ENCODE measurements around a stretch of chr22.

DNA sequence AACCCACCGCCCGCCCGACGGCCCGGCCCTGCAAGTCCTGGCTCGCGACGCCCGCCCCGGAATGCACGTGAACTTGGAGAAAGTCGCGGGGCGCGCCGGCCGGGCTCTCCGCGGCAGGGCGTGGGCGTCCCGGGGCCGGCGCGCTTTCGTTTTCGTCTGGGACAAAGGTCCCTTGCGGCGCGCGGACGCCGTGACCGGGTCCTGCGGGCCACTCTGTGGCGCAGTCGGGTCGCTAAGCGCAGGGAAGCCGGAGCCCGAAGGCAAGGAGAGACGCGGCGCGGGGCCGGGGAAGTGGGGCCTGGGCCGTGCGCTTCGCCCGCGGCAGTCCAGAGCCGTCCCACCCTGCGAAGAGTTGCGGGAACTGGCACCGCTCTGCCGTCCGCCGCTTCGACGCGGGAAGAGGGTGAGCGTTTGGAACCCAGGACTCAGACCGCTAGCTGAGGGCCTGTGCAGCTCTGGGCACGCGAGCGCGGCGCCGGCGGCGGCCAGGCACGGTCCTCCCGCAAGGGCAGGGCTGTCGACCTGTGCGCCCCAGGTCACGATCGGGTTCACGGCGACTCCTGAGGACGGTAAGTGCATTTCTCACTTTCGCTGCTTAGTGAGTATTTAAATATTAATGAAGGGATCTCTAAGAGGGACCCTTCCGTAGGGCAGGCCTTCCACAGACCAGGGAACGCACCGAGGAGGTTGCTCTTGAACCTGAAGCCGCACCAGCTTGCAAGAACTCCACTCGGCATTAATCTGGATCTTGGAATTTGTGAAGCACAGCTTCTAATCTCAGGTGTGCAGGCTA, 78.0 kb upstream of the PPARA start:
- PRO-cap, 6 experiments: peak in 6 of 6 experiments; most common plus-strand start position 223 of the sequence (in 4); most common minus-strand start position 63 of the sequence (in 5)
- RAMPAGE, long total RNA, 2 experiments: no peak in any of the 2 experiments
- RRBS: 2% methylated on average over 33 of the region's 86 CpGs

DNA sequence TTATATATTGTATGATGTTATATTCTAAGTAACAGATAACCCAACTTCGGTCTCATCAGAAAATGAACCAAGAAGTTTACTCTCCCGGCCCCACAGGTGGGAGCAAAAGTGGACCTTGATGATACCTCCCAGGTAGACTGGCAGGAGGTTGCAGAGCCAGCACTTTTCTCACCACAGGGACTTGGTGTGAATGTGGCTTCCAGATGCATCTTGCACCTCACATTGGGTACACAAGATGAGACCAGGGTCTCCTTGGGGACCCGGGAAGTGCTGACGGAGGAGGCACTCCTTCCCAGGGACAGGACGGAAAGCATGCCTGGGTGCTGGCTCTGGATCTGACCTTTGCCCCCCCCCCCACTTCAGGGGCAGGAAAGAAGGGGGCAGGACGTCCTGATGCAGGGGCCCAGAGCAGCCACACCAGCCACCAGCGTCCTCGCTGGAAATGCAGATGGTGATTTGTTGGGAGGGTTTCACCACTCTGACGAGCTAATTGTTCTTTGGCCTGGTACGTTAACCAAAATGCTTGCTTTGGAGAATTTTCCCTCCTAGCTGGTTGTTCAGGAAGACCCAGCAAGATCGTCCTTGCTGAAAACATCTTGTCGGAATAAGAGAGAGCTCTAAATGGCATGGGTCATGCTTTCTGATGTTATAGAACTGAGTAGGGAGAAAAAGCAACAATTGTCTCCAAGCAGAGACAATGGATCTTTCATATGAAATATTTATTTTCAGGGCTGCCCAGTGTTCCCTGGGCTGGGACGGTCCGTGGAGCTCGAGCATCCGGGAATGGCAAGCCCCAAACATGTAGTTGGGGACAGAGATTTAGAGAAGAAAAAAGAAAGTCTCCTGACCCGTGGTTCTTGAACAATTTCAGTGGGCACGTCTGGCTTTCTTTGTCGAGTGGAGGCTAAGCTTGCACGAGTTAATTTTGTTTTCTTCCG, 74.4 kb upstream of the PPARA start:
- PRO-cap, 6 experiments: no peak in any of the 6 experiments
- RAMPAGE, long total RNA, 2 experiments: no peak in any of the 2 experiments
- RRBS: no CpG with 5 or more reads among the region's 21 CpGs

- PRO-cap, 6 experiments: peak in 6 of 6 experiments; most common plus-strand start chr22:46078976 (in 4); most common minus-strand start chr22:46078811 (in 2)
- RAMPAGE, long total RNA, 2 experiments: no peak in any of the 2 experiments
- RRBS: 5% methylated on average over 13 of the region's 38 CpGs
Observed at GRCh38 chr22:46078512-46079469, 71.5 kb upstream of the PPARA start.

DNA sequence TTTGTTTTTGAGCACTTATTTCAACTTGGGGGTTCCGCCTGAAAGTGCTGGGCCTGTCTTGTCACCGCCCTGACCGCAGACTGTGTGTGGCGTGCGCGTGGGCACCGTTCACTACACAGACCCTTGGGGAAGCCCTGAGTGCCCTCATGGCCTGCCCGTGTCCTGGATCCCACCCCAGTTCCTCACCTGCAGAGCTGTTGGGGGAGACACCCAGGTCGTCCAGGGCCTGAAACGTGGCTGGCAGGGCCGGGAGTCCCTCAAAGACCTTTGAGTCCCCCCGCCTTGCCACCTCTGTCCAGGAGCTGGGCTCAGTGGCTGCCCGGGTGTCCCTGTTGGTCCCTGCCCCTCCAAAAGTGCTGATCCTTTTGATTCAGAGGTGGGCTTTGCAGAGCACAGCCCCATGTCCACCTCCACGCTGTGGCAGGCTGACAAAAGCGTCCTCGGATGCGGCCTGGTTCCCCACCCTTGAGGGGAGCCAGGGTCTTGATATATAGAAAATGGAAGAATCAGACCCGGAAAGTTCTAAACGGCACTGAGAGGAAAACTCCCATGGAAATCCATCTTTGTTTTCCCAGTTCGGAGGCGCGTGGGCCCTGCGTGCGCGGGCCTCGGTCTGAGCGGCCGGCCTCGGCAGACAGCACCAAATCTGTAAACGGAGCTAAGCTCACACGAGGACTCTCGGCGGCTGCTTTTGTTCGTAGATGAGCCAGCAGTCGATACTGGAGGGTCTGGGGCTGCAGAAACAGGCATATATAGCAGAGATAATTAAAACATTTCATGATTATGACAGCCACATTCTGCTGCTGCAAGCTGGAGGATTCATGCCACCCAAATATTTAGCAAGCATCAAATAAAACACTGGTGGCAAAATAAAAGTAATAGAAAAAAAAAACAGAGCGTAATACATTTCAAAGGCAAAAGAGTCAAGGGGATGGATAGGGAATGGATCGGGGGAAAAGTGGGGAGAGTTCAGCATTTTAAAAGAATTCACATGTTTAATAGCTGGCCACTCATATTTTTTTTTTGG, 68.6 kb upstream of the PPARA start:
- PRO-cap, 6 experiments: peak in 1 of 6 experiments; most common minus-strand start position 82 of the sequence (in 1)
- RAMPAGE, long total RNA, 2 experiments: no peak in any of the 2 experiments
- RRBS: 7% methylated on average over 5 of the region's 37 CpGs

DNA sequence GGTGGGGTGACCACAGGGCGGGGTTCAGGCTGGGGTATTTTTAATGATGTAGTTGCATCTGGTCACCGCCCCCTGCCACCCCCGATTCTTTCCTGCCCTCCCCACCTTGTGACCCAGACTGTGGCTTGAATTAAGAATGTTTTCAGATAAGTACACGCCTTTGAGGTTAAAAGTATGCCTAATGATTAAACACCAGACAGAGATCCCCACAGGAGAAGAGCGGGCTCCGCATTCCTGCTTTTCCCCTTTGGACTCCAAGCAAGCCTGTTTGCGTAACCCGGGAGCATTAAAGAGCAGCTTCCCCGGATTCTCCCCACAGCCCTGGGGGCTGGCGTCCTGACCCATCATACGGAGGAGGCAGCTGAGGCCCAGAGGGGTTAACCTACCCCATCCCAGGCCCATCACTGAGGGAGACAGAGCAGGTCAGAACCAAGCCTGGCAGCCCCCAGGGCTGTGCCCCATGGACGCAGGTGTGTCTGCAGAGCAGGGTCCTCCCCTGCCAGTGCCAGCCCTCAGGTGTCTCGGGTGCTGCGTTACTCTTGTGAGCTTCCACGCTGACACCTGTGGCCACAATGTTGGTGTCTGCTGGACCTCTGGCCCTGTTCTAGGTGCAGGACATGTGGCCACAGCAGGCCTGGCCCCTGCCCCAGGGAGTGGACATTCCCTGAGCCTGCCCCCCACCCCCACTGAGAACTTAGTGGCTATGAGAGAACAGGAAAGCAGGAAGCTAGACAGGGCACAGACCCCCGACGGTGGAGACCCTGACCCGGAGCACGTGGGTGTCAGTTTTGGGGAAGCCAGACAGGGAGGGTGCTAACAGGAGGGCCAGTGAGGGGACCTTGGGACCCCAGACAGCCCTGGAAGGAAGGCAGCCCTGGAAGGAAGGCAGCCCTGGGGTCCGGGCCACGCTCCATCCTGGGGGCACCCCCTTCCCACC, 44.2 kb upstream of the PPARA start:
- PRO-cap, 6 experiments: peak in 3 of 6 experiments; most common plus-strand start position 199 of the sequence (in 2); most common minus-strand start position 115 of the sequence (in 1)
- RAMPAGE, long total RNA, 2 experiments: no peak in any of the 2 experiments
- RRBS: 42% methylated on average over 4 of the region's 21 CpGs

- PRO-cap, 6 experiments: peak in 2 of 6 experiments; most common plus-strand start chr22:46129576 (in 1); most common minus-strand start chr22:46129476 (in 1)
- RAMPAGE, long total RNA, 2 experiments: no peak in any of the 2 experiments
- RRBS: no CpG with 5 or more reads among the region's 38 CpGs
Observed at GRCh38 chr22:46129135-46130288, 20.8 kb upstream of the PPARA start.

DNA sequence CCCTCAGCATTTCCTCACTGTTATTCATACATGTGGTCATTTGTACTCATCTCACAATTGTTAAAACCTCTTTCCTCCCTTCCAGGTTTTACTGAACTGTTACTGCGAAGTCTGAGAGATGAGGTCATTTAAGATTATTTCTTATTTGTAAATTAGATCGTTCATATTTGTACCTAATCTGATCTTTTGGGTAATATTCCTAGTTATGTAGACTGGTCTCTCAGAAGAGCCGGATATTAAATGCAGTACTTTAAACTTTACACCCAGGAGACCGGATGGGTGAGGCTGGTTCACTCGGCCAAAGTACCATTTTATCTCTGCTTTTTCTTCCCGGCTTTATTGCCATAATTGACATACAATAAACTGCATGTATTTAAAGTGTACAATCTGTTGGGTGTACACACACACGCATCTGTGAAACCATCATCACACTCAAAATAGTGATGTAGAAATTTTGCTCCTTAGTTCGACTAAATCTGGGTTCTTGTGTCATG, 47.0 kb downstream of the CDPF1 start:
- PRO-cap, 6 experiments: no peak in any of the 6 experiments
- RAMPAGE, long total RNA, 2 experiments: no peak in any of the 2 experiments
- RRBS: 89% methylated on average over 3 of the region's 8 CpGs

DNA sequence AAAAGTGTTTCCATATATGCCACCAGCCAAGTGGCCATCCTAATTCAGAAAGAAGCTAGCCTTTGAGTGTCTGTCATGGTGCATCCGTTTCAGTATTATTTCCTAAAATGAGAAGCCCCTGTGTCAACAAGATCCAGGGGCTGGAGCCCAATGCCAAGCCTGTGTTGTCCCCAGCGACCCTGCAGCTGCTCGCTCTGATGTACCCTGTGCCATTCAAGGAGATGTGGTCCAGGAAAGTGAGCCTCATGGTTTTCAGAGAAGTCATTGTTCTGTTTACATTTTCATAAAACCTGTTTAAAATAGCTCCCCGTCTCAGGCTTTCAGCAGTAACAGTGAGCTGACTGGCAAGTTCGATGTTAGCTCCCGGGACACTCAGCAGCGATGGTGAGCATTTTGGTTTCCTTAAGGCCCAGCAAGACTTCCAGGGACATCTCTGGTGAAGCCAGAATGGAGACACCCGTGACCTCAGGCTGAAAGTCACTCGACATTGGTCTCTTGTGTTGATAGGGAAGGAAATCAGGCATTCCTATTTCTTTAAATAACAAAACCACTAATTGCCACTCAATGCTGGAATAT, 12.3 kb downstream of the CDPF1 start:
- PRO-cap, 6 experiments: no peak in any of the 6 experiments
- RAMPAGE, long total RNA, 2 experiments: no peak in any of the 2 experiments
- RRBS: no CpG with 5 or more reads among the region's 9 CpGs

GRCh38 chr22:46366754-46367367, 31.3 kb downstream of the TRMU start:
- PRO-cap, 6 experiments: no peak in any of the 6 experiments
- RAMPAGE, long total RNA, 2 experiments: no peak in any of the 2 experiments
- RRBS: 31% methylated on average over 10 of the region's 34 CpGs

DNA sequence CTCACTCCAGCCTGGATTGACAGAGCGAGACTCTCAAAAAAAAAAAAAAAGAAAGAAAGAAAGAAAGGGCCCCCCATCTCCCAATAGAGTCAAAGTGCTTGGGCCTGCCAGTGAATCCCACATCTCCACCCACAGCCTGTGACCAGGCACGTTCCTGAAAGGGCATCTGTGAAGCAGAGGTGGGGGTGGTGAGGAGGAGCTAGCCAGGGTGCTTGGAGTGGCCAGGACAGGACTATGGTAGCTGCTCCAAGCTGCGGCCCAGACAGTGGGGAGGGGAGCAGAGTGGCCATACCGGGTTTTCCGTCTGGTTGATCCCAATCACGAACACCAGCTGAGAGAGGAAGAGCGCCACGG, 41.2 kb downstream of the TRMU start:
- PRO-cap, 6 experiments: no peak in any of the 6 experiments
- RAMPAGE, long total RNA, 2 experiments: no peak in any of the 2 experiments
- RRBS: no CpG with 5 or more reads among the region's 8 CpGs

DNA sequence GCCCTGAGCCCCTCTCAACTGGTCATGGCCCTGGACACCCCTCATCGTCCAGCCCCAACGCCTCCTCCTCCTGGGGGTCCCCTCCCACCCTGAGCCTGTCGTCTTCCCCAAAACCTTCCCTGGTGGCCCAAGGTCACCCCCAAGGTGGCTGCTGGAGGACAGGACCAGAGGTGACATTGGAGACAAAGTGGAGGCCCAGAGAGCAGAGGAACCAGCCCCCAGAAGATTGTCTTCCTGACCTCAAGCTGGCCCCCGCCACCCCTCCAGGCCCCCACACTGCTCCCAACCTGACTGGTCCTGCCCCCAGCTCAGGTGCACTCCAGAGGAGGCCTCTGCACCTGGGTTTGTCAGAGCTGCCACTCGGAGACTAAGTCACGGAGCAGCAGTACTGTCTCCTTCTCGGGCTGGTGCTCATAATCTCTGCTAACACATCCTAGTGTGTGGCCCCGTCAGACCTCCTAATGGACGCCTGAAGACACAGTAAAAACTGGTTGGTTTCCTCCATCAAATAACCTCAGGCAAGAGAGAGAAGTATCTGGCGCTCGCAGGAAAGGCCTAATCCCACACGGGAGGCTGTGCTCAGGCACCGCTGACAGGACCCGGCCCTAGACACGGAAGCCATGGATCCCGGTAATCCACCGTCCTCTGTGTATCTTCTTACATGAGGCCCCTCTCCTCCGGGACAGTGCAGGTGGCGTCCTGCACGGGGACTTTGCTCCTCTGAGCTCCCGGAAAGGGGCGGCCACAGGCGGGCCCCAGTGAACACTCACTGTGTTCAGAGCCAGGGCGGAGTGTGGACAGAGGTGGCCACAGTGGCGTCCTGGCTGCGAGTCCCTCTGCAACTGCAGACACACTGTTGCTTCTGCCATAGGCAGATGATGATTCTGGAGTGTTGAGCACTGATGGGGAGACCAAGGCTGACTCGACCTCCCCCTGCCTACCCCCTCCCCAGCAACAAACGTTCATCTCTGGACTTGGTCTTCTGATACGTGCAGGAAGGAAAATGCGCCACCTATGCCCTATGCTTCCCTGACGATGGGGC, 95.3 kb downstream of the TRMU start:
- PRO-cap, 6 experiments: no peak in any of the 6 experiments
- RAMPAGE, long total RNA, 2 experiments: no peak in any of the 2 experiments
- RRBS: 88% methylated on average over 6 of the region's 31 CpGs

DNA sequence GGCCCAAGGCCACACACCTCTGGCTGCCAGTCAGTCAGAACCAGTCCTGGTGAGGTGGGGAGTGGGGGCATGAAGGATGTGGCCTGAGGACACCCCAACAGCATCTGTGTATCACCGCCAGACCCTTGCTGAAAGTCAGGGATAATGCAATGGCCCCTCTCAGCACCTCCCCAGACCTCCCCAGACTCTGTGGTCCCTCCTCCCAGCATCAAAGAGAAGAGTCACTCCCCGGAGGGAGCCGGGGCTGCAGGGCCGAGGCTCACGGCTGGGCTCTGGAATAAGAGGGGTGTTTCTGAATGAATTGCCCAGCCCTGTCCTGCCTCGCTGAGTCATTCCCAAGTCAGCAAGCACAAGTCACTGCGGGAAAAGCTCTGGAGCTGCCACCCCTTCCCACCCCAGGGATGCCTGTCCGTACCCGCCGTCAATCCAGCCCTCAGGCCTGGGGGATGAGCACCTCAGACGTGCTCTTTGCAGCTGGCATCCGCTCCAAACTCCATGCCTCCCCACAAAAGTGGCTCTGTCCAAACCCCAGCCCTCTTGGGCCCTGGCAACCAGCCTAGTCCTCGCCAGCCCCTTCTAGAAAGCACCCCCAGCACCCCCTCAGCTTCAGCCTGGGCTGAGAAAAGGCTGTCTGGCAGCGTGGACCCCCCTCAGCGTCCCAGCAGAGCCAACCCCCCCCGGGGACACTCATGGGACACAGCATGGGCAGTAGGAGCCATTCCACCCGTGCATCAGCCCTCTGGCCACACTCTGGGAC, 22.8 kb downstream of the CELSR1 start:
- PRO-cap, 6 experiments: no peak in any of the 6 experiments
- RAMPAGE, long total RNA, 2 experiments: no peak in any of the 2 experiments
- RRBS: no CpG with 5 or more reads among the region's 17 CpGs

DNA sequence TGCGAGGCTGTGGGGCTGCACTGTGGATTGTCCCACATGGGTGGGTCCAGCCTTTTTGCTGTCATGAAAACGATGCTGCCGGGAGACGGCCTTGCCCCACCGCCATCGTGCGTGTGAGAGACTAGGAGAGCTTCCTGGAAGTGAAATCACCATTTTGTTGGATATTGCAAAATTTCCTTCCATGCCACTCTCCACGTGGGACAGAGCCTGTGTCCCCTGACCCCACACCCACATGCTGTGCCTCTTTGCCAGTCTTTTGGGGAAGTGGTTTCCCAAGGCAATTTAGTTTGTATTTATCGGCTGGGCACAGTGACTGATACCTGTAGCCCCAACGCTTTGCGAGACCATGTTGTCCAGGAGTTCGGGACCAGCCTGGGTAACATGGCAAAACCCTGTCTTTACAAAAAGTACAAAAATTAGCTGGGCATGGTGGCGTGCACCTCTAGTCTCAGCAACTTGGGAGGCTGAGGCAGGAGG, 18.1 kb upstream of the GRAMD4 start:
- PRO-cap, 6 experiments: peak in 2 of 6 experiments; most common minus-strand start position 115 of the sequence (in 2)
- RAMPAGE, long total RNA, 2 experiments: no peak in any of the 2 experiments
- RRBS: no CpG with 5 or more reads among the region's 13 CpGs

- PRO-cap, 6 experiments: peak in 3 of 6 experiments; most common plus-strand start chr22:46604510 (in 1); most common minus-strand start chr22:46604506 (in 3)
- RAMPAGE, long total RNA, 2 experiments: no peak in any of the 2 experiments
- RRBS: no CpG with 5 or more reads among the region's 9 CpGs
Observed at GRCh38 chr22:46604303-46604791, 15.8 kb upstream of the GRAMD4 start.

- PRO-cap, 6 experiments: no peak in any of the 6 experiments
- RAMPAGE, long total RNA, 2 experiments: no peak in any of the 2 experiments
- RRBS: no CpG with 5 or more reads among the region's 10 CpGs
Observed at GRCh38 chr22:46609418-46609789, 10.8 kb upstream of the GRAMD4 start.

DNA sequence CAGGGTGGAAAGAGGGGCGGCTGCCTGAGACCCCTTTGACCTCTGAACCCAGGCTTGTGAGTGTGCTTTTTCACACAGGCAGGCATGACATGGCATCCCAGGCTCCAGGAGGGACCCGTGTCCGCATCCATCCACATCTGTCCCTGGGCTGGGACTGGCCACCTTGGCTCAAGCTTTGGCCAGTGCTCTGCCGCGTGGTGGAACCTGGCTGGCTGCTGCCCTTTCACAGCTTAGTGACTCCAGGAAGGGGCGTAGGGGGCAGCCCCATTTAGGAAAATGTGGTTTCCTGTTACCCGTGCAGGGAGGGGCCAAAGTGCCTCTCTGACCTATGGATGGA, 33.2 kb downstream of the GRAMD4 start:
- PRO-cap, 6 experiments: no peak in any of the 6 experiments
- RAMPAGE, long total RNA, 2 experiments: no peak in any of the 2 experiments
- RRBS: no CpG with 5 or more reads among the region's 7 CpGs

DNA sequence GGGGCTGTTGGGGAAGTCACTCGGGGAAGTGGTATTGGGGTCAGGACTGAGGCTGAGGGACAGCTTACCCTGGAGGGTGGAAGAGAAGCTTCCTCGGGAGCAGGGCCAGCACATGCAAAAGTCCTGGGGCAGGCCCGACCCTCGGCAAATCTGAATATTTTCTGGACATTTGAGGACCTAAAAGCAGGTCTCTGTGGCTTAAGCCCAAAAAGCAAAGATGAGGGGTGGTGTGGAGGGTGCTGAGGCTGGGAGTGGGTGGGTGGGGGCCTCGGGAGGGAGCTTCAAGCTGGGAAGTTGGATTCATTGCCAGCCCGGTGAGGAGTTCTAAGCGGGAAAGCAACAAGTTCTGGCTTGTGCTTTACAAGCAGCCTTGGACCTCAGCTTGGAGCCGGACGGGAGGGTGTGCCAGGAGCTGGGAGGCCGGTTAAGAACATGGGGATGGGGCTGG, 34.9 kb downstream of the GRAMD4 start:
- PRO-cap, 6 experiments: no peak in any of the 6 experiments
- RAMPAGE, long total RNA, 2 experiments: no peak in any of the 2 experiments
- RRBS: 91% methylated on average over 3 of the region's 10 CpGs

DNA sequence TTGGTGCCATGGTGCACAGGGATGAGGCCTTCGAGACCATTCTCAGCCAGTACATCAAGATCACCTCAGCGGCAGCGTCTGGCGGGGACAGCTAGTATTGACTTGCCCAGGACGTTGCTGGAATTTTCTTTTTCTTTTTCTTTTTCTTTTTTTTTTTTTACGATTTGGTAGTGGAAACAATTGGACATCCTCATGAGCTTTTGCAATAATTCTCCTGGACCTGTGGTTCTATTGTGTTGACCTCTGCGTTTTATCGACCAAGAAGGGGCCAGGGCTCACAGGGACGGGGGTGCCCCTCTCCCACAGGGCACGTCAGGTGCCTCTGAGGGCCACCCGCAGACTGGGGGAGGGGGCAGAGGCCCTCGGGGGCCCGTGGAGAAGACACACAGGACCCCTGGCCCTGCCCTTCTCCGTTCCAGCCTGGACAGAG, 57.0 kb downstream of the GRAMD4 start:
- PRO-cap, 6 experiments: no peak in any of the 6 experiments
- RAMPAGE, long total RNA, 2 experiments: no peak in any of the 2 experiments
- RRBS: no CpG with 5 or more reads among the region's 14 CpGs

DNA sequence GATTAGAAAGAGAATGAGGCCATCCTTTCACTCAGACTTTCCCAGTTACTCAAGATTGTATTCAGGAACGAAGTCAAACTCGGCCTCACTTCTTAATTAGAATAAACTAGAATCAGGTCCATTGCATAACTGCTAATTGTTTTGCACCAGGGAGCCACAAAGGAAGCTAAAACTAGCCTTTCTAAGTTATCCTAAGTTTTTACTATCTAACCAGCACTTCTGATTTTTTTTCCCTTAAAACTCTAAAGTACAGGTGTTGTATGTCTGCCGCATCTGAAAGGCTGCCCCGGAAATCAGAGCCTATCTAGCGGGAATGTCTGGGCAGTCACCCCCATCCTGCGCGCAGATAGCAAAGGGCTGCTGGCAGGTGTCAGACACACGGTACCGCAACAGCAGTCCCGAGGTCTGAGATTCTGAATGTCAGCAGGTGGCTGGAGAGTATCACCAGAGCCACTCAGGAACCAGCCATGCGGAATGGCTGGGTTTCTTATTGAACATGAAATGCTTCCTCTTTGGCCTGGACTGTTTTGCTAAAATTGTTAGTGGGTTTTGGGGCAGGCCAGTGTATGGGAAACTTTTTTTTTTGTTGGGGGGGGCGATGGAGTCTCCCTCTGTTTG, 53.5 kb downstream of the CERK start:
- PRO-cap, 6 experiments: peak in 1 of 6 experiments; most common plus-strand start position 447 of the sequence (in 1); most common minus-strand start position 293 of the sequence (in 1)
- RAMPAGE, long total RNA, 2 experiments: no peak in any of the 2 experiments
- RRBS: no CpG with 5 or more reads among the region's 12 CpGs

DNA sequence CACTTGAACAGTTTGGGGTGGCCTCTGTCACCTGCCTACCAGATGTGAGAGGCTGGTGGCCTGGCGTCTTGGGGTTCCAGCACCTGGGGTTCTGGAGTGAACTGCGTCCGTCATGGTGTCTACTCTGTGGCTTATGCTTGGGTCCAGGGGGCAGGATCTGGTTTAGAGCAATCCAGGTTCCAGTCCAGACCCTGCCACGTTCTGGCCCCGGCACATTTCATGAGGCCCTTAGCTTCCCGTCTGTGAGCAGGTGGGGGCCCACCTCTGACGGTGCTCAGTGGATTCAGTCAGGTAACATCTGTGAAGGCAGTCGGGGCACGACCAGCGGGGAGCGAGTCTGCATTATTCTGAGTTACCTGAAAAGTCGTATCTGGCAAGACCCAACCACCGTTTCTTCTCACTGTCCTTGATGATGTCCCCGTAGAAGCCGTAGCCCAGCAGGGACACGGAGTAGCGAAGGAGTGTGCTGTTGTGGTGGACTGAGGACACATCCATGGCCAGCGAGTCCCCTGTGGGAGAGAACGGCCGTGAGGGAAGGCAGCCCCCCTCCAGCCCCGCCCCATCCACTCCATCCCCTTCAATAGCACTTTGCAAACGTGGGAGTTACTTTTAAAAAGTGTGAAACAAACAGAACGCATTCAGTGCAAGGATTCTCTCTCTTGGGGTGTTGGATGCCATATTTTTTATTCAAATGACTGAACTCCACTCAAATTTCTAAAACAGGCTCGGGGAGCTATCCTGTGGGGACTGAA, 38.9 kb downstream of the CERK start:
- PRO-cap, 6 experiments: no peak in any of the 6 experiments
- RAMPAGE, long total RNA, 2 experiments: no peak in any of the 2 experiments
- RRBS: no CpG with 5 or more reads among the region's 24 CpGs

All from heart left ventricle (tissue), 7 donors.